Brain (tissue), 1 donor: ENCODE measurements around a stretch of chr11.

GRCh38 chr11:134348858-134349484, 17.2 kb downstream of the GLB1L2 start:
- RRBS: no CpG with 5 or more reads among the region's 8 CpGs

- RRBS: no CpG with 5 or more reads among the region's 7 CpGs
These were observed 68.3 kb upstream of the B3GAT1 start for GRCh38 chr11:134480117-134480948.

- RRBS: no CpG with 5 or more reads among the region's 7 CpGs
These were observed 539.2 kb upstream of the B3GAT1 start for GRCh38 chr11:134951192-134951705.